Diencephalon (tissue), 2 donors: Measurements from ENCODE around the genes ELL2 and LIX1.

GRCh38 chr5:95842982-95843619, 20.6 kb upstream of the GLRX start:
- RAMPAGE, long total RNA = no peak

DNA sequence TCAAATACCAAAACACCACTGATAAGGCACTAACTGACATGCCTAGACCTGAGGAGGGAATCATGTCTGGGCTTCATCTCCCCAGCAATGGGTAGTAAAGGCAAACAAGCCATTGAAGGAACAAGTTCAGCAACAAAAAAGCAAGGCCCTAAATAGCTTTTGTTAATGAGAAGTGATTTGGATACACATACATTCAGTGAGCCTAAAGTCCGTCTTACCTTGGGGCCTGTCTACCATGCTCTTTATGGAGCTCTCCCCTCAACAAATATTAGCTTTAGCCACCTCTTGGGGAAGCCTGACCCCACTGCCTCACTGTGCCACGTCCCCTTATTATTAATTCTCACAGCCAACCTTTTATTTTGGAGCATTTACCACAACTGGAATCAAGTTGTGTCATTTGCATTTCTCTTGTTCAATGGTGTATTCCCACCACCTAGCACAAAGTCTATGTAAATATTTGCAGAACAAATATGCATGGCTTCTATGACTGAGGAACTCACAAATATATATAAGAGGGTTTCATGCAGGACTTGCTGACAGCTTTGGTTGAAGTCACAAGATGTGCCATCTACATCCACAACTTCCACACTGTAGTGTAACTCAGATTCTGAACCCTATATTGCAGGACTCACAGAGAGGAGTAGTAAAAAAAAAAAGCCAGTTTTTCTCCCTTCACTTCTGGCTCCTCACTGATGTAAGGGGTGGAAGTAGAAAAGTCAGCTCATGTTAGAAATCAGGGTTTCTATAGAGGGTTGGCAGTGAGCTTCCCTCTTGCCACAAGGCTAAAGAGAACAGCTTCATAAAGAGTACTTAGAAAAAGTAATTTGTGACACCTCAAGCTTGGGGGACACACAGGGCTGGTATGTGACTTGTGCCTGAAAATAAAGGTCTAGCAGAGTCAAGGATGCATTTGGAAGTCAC, 56.4 kb upstream of the GLRX start:
- RAMPAGE, long total RNA = no peak

GRCh38 chr5:95949922-95950330, 11.7 kb downstream of the ELL2 start:
- RAMPAGE, long total RNA = no peak

GRCh38 chr5:95961297-95961941, at the start of gene ELL2:
Gene ELL2, minus strand, starts transcription at chr5:95961851.
- RAMPAGE, long total RNA = no peak

DNA sequence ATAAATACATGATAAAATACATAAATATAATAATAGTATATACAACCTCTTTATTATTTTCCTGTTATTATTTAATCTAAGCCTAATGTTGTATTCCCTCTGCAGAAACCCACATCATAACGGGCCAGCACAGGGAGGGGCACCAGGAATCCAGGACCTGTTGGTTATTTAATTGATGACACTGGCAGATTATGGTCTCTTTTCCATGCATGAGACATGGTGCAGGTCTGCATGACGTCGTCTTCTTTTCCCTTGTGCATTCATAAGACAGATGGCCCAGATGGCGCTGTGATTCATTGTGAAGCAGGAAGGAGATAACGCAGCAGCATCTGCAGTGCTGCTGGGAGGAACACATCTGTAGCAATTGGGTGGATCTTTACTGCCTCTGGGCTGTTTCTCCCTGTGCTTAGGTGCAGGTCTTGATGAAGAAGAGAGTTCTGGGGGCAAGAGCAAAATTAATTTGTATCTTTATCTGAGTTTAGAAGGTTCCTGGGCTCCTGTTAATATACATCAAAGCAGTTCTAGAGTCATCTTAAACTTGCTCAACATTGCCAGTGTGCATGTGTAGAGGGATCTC, 176.2 kb downstream of the PCSK1 start:
- RAMPAGE, long total RNA = no peak

DNA sequence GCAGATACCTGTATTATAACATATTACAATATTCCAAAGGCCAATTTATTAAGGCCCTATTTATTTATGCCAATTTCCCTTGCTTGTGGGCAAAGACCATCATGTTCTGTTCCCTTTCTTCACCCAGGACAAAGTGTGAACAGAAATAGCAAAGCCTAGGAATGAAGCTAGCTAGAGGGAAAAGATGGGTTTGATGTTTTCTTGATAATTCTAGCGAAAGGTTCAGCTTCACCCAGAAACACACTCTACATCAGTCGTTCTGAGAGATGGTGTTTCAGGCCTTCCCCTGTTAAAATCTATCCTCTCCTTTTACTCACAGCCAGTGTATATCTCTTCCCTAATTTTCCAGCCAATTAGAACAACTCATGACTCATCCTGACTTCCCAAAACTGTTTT, 28.6 kb upstream of the CAST start:
- RAMPAGE, long total RNA = no peak

GRCh38 chr5:96706052-96707135, 44.2 kb downstream of the CAST start:
- RAMPAGE, long total RNA = no peak

GRCh38 chr5:96810023-96810274, 2.2 kb upstream of the ERAP1 start:
- RAMPAGE, long total RNA = no peak

GRCh38 chr5:96816210-96817444, 8.9 kb upstream of the ERAP1 start:
- RAMPAGE, long total RNA = no peak

GRCh38 chr5:96876970-96877695, 833 bp downstream of the ERAP2 start:
- RAMPAGE, long total RNA = no peak

- RAMPAGE, long total RNA = no peak
These were observed 11.9 kb upstream of the LNPEP start for GRCh38 chr5:96923873-96924445.

GRCh38 chr5:96936182-96937363, 693 bp downstream of the LNPEP start:
- RAMPAGE, long total RNA = no peak

DNA sequence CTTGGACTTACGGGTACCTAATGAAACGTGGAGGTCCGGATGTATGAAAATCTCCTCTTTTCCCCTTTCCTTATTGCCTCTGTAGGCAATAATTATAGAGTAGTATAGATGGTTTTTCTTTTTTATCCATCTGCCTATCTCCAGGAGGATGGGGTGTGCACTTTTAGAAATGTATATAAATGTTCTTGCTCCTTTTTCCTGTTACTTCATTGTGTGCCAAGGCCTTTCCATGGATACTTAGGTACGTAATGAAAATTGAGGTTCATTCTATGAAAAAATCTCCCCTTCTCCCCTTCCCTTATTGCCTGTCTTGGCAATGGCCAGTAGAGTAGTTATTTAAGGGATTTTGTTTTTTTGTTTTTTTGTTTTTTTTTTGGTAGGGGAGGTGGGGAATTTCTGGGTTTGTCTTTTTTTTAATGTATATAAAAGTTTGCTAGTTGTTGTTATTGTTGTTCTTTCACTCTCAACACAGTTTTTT, 98.2 kb downstream of the LNPEP start:
- RAMPAGE, long total RNA = no peak

- RAMPAGE, long total RNA = no peak
These were observed 29.9 kb downstream of the LIX1 start for GRCh38 chr5:97112613-97112812.

GRCh38 chr5:97142261-97143044, at the start of gene LIX1:
Gene LIX1, minus strand, starts transcription at chr5:97142611.
- RAMPAGE, long total RNA = no peak

- RAMPAGE, long total RNA = no peak
These were observed 15.6 kb downstream of the RIOK2 start for GRCh38 chr5:97167256-97168113.

GRCh38 chr5:97193075-97193402, 10.0 kb upstream of the RIOK2 start:
- RAMPAGE, long total RNA = no peak

DNA sequence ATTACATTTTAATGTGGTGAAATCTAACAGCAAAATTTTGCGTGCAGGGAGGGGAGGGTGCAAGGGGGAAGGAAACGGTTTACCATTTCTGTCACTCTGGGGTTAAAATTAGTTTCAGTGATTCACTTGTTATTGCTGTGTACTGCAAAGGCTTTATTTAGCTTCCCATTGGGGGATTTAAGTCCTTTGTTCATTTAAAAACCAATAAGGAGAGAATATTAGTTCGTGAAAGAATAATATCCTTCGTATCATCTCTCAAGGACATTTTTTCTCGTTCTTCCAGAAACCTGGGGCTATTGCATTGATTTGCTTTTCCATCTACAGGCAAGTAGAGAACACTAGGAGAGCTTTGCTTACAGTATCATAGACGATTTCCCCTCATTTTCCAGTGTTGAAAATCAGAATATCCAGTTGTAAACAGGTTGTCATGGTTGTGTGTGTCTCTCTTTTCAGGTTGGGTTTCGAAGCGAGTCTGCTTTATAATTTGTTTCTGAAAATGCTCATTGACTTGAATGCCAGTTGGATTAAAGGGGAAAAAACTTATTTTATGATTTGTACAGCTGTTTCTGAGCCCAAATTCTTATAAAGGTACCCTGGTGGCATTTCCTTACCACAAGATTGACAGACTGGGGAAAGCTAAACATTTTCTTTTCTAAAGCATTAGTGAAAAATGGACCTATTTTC, 667.6 kb upstream of the RGMB start:
- RAMPAGE, long total RNA = no peak

DNA sequence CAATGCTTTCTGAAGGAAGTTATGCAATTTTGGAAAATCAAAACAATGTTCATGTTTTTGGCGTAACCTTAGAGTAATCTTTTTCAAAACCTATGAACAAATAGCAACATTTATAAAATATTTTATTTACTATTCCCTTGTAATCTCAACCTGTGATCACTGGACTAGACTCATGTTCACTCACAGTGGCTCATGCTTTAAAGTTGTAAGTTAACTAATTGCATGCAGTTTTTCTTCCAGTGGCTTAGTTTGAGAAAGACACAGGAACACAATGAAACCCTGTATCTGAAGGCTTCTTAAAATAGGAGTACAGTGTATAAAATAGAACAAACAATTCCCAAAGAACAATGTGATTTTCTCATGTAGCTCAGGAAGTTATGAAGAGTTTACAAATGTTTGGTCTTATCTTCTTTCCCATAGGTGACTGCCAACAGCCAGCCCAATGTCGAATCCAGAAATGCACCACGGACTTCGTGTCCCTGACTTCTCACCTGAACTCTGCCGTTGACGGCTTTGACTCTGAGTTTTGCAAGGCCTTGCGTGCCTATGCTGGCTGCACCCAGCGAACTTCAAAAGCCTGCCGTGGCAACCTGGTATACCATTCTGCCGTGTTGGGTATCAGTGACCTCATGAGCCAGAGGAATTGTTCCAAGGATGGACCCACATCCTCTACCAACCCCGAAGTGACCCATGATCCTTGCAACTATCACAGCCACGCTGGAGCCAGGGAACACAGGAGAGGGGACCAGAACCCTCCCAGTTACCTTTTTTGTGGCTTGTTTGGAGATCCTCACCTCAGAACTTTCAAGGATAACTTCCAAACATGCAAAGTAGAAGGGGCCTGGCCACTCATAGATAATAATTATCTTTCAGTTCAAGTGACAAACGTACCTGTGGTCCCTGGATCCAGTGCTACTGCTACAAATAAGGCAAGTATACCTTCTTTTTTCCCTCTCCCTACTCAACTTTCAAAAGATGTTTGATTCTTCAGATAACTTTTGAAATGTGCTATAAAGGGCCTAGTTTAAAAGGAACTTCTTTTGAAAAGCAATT, 6.0 kb downstream of the RGMB start:
- RAMPAGE, long total RNA = no peak

DNA sequence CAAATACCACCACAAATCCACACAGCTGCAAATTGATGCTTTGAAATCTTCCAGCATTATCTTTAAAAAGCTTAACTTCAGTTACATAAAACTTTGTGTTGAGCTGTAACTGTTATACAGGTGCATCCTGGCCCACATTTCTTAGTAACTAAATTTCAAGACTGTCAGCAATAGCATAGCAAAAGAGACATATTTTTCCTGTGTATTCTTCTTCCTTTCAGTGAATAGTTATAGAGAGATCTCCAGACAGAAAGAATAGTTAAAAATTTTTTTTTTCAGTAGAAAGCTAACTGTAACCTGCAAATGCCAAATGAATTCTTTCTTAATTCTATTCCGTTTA, 6.6 kb downstream of the CHD1 start:
- RAMPAGE, long total RNA = no peak